Testis (tissue), 5 donors: ENCODE data around the gene CATSPERB.

- PRO-cap, 3 experiments: no peak in any of the 3 experiments
- RAMPAGE, long total RNA, 2 experiments: no peak in any of the 2 experiments
- RRBS: no CpG with 5 or more reads among the region's 2 CpGs
These were observed at the start of gene CATSPERB for GRCh38 chr14:91732003-91732468. Gene CATSPERB, minus strand, starts transcription at chr14:91732086.

DNA sequence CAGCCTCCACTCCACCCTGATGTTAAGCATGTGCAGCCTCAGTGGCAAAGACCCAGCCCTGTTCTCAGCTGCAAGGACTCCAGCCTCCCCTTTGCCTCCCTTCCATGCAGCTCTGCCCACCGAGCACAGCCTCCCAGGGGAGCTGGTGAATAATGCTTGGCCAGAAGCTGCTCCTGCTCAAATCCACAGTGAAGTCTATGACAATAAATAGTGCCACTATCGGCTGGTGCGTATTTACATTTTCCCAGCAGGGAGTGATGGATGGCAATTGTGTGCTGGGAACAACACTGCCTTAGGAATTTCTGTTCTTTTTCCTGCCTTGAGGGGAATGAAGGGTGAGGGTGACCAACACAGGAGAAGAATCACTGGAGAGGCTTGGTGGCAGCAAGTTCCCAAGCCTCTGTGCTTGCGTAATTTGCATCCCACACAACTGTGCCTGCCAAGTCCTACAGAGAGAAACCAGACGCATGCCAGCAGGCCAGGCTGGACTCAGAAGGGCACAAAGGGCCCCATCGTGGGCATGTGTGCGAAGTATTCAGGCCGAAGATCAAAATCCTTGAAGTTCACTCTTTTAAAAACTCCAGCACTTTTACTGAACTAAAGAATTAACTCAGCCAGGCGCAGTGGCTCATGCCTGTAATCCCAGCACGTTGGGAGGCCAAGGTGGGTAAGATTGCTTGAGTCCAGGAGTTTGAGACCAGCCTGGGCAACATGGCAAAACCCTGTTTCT is 30.0 kb upstream of the TC2N start:
- PRO-cap, 3 experiments: peak in 3 of 3 experiments; most common plus-strand start position 442 of the sequence (in 1); most common minus-strand start position 364 of the sequence (in 3)
- RAMPAGE, long total RNA, 2 experiments: no peak in any of the 2 experiments
- RRBS: no CpG with 5 or more reads among the region's 10 CpGs

DNA sequence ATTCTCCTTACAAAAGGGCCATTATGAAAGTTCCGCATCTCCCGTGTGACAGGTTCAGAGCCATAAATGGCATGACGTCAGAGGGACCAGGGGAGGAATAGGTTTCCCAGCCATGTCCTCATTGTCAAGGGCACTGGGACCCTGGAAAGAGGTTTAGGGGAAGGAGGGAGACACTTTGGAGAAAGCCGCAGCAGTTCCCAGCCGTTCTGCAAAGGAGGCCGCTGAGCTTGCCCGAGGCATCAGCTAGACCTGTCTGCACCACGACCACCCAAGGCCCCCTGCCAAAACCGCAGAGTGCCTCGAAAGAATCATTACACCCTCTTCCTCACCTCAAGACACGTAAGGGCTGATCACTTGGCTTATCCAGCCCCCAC is 12.4 kb downstream of the FBLN5 start:
- PRO-cap, 3 experiments: no peak in any of the 3 experiments
- RAMPAGE, long total RNA, 2 experiments: no peak in any of the 2 experiments
- RRBS: no CpG with 5 or more reads among the region's 11 CpGs

DNA sequence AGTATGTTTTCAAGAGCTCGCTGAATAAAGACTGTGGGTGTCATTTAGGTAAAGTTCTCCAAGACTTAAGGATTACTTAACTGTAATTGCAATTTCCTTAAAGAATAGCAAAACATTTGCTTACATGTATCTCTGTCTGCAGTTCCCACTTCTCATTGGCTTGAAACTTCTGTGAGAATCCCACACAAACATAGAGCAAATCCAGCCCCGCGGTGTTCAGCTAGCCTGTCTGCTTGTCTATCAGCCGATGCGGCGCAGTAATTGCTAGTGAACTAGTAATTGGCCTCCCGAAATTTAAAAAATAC is 955 bp downstream of the FBLN5 start:
- PRO-cap, 3 experiments: peak in 1 of 3 experiments; most common plus-strand start position 204 of the sequence (in 1)
- RAMPAGE, long total RNA, 2 experiments: no peak in any of the 2 experiments
- RRBS: no CpG with 5 or more reads among the region's 7 CpGs

- PRO-cap, 3 experiments: no peak in any of the 3 experiments
- RAMPAGE, long total RNA, 2 experiments: start-site peak on the minus strand in 1 of 2 experiments, at chr14:92005381-92005483 at its widest, 82 reads per replicate
- RRBS: no CpG with 5 or more reads among the region's 9 CpGs
These were observed 34.5 kb downstream of the TRIP11 start for GRCh38 chr14:92004908-92006202.

DNA sequence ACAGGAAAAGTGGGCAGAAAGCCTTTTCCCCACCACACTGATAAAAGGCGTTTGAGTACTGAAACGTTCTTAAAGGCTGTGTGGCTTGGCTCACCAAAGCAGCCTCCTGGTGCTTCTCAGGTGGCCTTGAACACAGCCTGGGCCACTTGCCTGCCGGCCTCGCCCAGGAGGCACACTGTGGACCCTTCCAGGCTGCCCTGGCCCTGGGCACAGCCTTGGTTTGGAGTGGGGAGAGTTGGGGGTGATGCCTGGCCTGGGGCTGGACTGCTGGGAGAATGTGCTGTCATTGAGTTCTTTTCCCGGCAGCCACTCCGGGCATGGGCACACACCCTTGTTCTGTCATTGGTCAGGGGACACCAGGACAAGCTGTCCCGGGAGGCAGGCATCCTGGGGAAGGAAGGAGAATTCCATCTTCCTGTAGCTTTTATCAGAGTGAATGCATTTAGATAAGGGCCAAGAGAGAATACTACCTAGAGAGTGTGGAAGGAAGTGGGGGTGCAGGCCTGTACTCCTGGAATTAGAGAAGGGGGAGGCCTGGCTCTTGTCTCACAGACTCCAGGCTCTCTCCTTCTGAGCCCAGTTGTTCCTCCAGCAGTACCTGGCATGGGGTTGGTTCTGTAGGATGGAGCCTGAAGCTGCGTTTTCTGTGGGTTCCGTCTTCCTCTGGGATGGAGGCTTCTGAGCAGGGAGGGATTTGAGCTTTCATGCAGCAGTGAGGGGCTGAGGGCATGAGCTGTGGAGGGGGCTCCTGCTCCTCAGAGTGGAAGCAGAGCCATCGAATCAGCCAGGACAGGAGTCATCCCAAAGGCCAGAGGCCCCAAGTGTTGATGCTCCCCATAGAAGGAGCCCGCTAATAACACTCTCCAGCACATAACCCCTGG is 61.7 kb upstream of the RIN3 start:
- PRO-cap, 3 experiments: no peak in any of the 3 experiments
- RAMPAGE, long total RNA, 2 experiments: no peak in any of the 2 experiments
- RRBS: 81% methylated on average over 2 of the region's 11 CpGs

DNA sequence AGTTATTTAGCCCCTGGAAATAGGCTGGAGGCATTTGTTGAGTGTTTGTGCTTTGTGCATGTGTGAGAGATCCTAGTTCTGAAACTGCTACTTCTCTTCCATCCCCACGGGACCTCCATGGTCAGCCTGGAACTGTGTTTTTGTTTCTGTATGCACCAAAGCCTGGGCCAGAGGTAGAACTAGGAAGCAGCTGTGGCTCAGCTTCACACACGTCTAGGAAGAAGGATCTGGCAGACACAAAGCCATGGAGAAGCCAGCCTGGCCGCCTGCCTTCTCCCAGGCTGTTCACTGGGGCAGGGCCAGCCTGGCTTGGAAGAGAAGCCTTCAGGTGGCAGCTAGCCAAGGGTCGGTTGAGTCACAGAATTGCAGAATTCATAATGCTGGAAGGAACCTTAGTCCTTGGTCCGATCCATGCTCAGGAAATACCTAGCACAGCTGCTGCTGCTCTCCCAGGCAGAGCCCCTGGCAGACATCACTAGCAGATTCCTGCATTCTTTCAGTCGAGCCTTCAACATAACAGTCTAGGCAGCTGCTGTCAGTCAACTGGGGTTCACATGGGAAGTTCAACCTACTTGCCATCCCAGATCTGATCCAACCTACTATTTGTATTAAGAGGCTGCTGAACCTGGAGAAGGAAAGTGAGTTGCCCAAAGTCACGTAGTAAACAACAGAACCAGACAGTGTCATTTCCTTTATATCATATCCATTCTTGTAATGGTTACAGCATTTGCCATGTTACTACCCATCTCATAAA is 27.1 kb downstream of the RIN3 start:
- PRO-cap, 3 experiments: peak in 2 of 3 experiments; most common minus-strand start position 290 of the sequence (in 2)
- RAMPAGE, long total RNA, 2 experiments: no peak in any of the 2 experiments
- RRBS: no CpG with 5 or more reads among the region's 7 CpGs

DNA sequence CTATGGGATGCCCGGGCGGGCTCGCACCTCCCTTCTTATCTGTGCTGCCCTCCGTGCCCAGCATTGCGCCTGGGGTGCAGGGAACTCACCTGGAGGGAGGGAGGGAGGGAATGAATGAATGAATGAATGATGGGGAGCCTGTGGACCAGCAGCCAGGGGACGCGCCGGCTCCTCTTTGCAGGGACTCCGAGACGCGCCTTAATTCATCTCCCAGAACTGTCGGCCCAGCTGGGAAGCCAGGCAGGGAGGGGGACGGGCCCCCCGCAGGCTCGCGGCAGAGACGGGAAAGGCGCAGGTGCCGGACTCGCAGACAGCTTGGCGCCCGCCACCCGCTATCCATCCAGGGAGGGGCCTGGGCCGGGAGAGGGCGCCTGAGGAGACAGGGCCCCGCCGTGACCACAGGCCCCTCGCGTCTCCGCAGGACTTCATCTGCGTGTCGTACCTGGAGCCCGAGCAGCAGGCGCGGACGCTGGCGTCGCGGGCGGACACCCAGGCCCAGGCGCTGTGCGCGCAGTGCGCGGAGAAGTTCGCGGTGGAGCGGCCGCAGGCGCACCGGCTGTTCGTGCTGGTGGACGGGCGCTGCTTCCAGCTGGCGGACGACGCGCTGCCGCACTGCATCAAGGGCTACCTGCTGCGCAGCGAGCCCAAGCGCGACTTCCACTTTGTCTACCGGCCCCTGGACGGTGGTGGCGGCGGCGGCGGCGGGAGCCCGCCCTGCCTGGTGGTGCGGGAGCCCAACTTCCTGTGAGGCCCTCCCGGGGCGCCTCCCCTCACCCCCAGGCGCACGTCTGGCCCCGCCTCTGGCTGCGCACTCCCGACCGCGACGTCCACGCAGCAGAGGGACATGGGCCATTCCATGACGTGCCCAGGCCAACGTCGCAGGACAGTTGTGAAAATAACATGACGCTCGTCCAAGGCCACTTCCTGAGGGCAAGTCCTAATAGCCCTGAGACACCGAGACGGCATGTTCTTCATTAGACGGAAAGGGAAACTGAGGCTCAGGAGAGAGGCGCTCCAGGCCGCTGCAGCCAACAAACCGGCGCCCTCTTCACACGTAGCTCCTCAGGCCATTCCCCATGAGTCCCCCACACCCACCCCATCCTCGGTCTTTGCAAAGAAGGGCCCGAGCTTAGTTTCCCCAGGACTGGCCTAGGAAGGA is 60.5 kb downstream of the LGMN start:
- PRO-cap, 3 experiments: peak in 1 of 3 experiments; most common minus-strand start position 802 of the sequence (in 1)
- RAMPAGE, long total RNA, 2 experiments: no peak in any of the 2 experiments
- RRBS: 14% methylated on average over 23 of the region's 98 CpGs

GRCh38 chr14:92726116-92726733 is 22.2 kb downstream of the LGMN start:
- PRO-cap, 3 experiments: peak in 1 of 3 experiments; most common plus-strand start chr14:92726619 (in 1); most common minus-strand start chr14:92726494 (in 1)
- RAMPAGE, long total RNA, 2 experiments: no peak in any of the 2 experiments
- RRBS: no CpG with 5 or more reads among the region's 12 CpGs

GRCh38 chr14:92747562-92748346 is 673 bp downstream of the LGMN start:
- PRO-cap, 3 experiments: no peak in any of the 3 experiments
- RAMPAGE, long total RNA, 2 experiments: no peak in any of the 2 experiments
- RRBS: no CpG with 5 or more reads among the region's 20 CpGs

DNA sequence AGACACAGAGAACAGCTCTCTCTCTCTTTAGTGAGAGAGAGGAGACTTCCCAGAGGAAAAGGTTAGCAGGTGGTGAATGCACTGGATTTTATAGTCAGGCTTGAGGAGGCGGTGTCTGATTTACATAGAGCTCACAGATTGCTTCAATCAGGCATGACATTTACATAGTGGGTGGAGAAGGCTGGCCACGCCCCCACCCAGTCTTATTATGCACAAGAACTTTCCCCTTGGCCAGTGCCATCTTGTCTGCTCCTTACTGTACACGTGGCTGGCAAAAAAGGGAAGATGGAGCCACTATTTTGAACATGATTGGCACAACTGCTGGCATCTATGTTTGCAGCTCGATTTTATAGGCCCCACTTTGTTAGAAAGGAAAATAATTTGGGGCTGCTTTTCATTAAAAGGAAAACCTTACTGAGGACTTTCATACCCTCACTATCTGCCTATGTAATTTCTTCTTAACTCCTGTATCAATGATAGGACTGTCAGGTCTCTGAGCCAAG is 10.9 kb upstream of the LGMN start:
- PRO-cap, 3 experiments: no peak in any of the 3 experiments
- RAMPAGE, long total RNA, 2 experiments: no peak in any of the 2 experiments
- RRBS: no CpG with 5 or more reads among the region's 4 CpGs

DNA sequence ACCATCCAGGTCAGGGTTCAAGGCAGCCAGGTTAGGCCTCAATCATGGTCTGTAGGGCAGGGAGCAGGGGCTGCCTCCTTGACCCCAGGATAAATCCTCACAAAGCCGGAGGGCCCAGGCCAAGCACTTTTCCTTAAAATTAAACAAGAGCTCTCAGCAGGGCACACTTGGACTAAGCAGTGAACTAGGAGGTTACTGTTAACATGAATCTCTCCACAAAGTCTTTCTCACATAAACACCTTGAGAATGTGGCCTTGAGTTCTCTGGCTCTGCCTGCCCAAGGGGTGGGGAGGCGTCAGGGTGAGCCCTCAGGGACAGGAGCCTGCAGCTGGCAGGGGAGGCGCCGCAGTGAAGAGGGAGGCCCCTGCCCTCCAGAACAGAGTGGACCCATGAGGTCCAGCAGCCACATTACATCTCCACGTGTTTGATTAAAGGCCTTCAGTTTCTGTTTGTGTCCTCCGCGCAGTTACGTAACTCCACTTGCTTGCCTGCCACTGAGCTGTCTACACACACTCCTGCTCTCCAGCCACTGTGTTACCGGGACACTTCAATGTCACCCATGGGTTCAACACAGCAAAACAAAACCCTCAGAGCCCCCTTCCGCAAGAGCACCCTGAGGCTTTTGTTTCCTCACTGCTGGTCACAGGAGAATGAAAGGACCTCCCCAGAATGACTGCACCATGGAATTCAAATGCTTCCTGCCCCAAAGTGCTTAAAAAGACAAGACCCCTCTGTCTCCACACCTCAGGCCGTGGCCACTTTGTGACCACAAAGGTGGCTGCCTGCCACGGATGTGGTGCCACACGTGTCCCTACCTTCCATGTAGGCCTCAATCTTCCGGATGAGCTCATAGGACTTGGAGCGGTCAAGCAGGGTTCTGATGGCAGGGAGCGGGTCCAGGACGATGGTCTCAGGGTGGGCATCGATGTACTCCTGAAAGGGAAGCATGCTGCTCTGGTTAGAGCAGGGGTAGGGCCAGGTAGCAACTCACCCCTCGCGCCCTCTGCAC is 70.4 kb downstream of the CHGA start:
- PRO-cap, 3 experiments: peak in 3 of 3 experiments; most common plus-strand start position 479 of the sequence (in 3); most common minus-strand start position 378 of the sequence (in 3)
- RAMPAGE, long total RNA, 2 experiments: no peak in any of the 2 experiments
- RRBS: no CpG with 5 or more reads among the region's 20 CpGs

DNA sequence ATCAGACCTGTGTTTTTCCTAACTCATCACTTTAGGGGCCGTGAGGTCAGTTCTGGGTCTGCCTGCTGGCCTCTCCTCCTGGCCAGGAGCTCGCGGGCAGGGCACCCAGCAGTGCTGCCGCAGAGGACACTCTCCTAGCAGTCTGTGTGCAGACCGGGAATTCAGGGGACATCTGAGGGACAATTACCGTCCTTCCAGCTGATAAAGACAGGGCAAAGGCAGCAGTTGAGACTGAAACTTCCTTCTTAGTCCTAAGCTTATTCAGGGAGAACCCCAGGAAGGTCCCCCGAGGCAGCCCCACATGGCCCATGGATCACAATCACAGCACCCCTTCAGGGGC is 89.6 kb downstream of the CHGA start:
- PRO-cap, 3 experiments: no peak in any of the 3 experiments
- RAMPAGE, long total RNA, 2 experiments: no peak in any of the 2 experiments
- RRBS: no CpG with 5 or more reads among the region's 7 CpGs

DNA sequence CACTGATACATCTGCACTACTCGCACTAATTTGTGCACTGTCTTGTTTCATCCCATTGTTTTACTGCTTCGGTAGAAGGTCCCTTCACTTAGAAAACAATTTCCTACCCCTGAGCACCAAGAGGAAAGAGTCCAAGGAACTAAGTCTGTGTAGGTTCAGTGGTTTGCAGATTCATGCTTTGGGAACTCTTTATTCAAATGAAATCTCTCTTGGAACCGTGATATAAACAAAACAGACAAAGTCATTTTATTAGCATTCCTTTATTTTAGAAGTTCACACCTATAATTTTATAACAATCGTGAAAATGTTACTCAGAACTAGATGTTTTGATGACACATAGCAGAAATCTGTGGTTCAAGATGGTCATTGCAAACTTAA is 2.8 kb downstream of the MOAP1 start:
- PRO-cap, 3 experiments: no peak in any of the 3 experiments
- RAMPAGE, long total RNA, 2 experiments: no peak in any of the 2 experiments
- RRBS: no CpG with 5 or more reads among the region's 4 CpGs

DNA sequence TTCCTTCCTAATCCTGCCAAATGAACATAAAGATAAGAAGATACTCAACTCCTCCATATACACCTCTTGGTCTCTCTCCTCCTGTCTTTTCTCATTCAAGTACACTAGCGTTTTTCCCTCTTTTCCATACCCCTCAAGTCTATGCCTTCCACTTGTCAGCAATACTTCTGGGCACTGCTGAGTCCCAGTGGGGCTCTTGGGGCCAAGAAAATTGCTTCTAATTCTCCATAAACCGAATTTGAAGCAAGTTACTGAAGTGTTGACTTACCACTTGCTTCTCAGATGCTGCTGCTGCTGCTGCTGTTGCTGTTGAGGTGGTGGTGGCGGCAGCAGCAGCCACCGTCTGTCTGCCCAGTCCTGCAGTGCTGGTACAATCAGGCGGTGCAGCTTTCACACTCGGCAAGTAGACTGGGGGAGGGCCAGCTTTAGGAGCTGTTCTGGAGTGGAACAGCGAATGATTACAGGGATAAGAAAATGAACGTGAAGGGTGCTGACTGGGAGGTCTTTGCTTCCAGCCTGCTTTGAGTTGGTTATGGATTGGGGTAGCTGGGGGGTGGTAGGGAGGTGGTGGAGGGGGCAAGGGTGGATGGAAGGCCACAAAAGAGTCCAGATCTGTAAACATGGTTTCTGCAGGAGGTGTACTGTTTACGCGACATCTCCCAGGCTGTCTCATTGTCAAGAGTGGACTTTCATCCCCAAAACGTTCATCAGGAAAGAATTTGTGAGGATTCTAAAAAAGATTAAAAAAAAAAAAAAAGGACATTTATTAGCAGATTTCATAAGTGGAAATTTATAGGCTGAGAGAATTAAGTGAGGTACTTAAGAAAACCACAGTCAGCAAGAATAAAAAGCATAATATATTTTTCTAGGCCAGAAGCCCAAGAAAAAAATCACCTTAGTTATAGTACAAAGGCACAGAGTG is 38.8 kb downstream of the UBR7 start:
- PRO-cap, 3 experiments: no peak in any of the 3 experiments
- RAMPAGE, long total RNA, 2 experiments: no peak in any of the 2 experiments
- RRBS: no CpG with 5 or more reads among the region's 11 CpGs

GRCh38 chr14:93312434-93313056 is 20.3 kb downstream of the BTBD7 start:
- PRO-cap, 3 experiments: no peak in any of the 3 experiments
- RAMPAGE, long total RNA, 2 experiments: no peak in any of the 2 experiments
- RRBS: no CpG with 5 or more reads among the region's 3 CpGs

GRCh38 chr14:93329849-93330911 is 2.7 kb downstream of the BTBD7 start:
- PRO-cap, 3 experiments: no peak in any of the 3 experiments
- RAMPAGE, long total RNA, 2 experiments: no peak in any of the 2 experiments
- RRBS: no CpG with 5 or more reads among the region's 7 CpGs

DNA sequence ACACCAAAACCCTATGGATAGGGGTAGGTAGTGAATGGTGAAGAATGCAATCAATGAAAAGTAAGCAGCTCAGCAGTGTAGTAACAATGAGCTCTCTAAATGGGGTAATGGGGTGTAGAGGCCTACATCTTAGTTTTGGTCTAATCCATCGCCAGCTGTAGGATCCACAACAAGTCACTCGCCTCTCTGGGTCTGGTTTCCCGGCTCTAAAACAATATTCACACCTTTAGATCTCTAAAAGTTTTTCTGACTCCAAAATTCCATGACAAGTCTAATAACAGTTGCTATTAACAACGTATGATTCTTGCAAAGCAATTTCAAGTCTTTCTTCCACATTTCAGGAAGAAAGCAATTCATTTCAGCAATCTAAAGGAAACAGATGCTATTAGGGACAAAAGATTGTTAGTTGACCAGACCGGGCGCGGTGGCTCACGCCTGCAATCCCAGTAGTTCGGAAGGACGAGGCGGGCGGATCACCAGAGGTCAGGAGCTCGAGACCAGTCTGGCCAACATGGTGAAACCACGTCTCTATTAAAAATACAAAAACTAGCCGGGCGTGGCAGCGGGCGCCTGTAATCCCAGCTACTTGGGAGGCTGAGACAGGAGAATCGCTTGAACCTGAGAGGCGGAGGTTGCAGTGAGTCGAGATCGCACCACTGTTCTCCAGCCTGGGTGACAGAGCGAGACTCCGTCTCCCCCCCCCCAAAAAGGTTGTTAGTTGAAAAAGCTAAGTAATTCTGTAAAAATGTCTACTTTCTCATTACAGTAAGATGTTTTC is 1.5 kb downstream of the BTBD7 start:
- PRO-cap, 3 experiments: no peak in any of the 3 experiments
- RAMPAGE, long total RNA, 2 experiments: no peak in any of the 2 experiments
- RRBS: no CpG with 5 or more reads among the region's 24 CpGs

GRCh38 chr14:93592732-93593402 is 162.1 kb downstream of the UNC79 start:
- PRO-cap, 3 experiments: no peak in any of the 3 experiments
- RAMPAGE, long total RNA, 2 experiments: no peak in any of the 2 experiments
- RRBS: no CpG with 5 or more reads among the region's 5 CpGs

DNA sequence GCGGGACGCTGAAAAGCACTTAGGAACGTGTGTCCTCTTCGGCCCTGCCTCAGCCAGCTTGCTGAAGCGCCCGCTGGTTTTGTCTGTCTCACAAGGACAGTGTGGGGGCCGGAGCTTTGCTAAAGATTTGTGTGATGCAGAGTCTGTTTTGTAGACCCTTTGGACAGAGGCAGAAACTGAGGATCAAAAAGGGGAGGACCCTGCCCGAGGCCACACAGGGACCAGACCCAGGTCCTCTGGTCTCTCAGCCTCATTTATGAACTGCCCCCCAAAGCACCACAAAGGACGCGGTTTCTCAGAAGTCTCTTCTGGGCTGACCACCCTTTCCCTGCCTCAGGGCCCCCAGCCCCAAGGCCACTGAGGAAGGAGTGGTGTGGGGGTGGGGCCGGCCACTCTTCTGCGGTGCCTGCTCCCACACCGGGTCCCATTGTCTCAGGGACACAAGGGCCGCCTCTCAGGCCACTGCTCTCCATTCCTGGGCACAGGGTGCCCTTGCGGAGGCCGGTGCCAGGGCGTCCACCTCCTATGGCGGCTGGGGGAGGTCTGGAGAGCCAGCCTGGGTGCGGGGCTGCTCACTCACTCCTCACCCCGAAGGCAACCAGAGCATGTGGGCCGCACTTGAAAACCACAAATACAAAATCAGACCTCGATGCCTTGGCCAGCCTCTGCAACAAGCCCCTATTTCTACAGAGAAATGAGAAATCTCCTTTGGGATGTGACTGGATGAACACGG is 44.2 kb downstream of the PRIMA1 start:
- PRO-cap, 3 experiments: no peak in any of the 3 experiments
- RAMPAGE, long total RNA, 2 experiments: no peak in any of the 2 experiments
- RRBS: 82% methylated on average over 4 of the region's 23 CpGs